ENCODE measurements around a stretch of chr18.

- PRO-cap = no peak
Measured at GRCh38 chr18:6406164-6406685, 8.5 kb downstream of the L3MBTL4 start.

DNA sequence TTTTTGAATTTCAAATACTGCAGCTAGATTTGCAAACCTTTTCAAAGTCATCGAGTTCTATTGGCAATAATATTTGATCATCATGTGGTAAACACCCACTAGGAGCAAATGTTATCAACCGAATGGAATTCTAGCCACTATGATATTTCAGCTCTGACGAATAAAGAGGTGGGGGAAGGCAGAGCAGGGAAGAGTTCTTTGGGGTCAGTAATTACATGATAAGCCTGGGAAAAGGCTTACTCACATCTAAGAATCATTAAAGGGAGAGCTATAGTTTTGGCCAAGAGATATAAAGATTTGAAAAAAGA lies 104.9 kb upstream of the ARHGAP28 start:
- PRO-cap = no peak

- PRO-cap = no peak
Measured at GRCh38 chr18:6994769-6995402, 122.7 kb downstream of the LAMA1 start.

DNA sequence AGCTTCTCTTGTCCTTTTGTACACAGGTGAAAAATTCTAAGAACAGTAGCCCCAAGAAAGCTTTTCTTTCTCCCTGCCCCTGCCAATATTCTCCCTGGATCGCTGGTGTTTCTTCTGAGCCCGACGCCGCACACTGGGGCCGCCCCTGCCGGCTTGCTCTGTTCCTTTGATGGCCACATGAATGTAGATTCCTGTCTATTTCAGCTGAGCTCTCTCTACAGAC lies 106.8 kb upstream of the PTPRM start:
- PRO-cap = no peak

- PRO-cap = no peak
Measured at GRCh38 chr18:7486535-7486929, 80.6 kb upstream of the PTPRM start.

GRCh38 chr18:8176450-8177094 lies 432.7 kb upstream of the RAB12 start:
- PRO-cap = no peak

- PRO-cap = no peak
Measured at GRCh38 chr18:8301460-8301975, 307.7 kb upstream of the RAB12 start.

DNA sequence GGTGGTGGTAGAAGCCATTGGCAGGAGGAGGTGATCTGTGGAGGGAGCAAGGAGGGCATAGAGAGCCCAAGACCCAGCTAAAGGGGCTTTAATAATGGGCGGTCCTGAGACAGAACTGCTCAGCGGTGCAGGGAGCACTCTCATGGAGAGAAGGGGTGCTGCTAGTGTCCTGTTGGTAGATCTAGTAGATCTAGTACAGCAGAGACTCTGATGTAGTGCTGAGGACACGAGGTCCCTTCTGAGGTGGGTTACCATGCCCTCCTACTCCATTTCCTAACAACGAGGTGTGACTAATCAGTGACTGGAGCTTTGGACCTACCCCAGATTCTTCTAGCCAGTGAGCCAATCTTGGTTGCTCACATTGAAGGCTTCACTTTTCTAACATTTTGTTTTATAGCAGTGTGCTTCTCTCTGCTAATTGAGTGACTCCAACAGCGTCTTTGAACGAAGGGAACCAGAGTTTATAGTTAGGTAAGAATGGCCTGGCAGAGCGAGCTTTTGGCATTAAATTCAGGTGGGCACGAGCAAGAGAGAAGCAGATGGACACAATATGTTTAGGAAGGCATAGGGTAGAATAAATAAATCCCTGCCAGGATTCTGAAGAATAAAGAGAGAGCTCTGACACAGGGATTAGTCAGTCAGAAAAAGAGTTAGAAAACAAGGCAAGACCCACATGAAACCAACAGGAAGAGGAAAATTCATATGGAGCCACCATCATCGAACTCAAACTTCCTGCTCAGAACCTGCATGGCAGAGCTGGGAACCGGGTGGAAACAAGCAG lies 306.0 kb upstream of the RAB12 start:
- PRO-cap = no peak

- PRO-cap = no peak
Measured at GRCh38 chr18:8378146-8378449, 231.1 kb upstream of the RAB12 start.

GRCh38 chr18:8612015-8612697 lies 2.9 kb downstream of the RAB12 start:
- PRO-cap = no peak

DNA sequence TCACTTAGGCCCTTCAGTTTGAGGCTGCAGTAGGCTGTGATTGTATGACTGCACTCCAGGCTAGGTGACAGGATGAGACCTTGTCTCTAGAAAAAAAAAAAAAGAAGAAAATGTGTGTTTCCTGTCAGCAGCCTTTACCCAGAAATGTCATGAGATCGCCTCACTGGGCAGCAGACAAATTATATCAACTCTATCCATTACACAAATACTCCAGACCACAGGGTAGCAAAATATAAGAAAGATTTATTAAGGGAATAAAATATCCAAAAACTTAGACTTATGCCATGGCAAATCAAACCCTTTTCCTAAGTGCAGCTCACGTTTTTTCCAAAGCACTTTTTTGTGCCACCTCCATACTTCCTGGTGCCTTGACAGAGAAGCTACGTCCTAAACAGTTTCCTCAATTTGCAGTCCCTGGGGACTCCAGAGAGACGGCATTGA lies 190.7 kb upstream of the NDUFV2 start:
- PRO-cap = no peak

GRCh38 chr18:8990414-8990906 lies 112.0 kb upstream of the NDUFV2 start:
- PRO-cap = no peak

DNA sequence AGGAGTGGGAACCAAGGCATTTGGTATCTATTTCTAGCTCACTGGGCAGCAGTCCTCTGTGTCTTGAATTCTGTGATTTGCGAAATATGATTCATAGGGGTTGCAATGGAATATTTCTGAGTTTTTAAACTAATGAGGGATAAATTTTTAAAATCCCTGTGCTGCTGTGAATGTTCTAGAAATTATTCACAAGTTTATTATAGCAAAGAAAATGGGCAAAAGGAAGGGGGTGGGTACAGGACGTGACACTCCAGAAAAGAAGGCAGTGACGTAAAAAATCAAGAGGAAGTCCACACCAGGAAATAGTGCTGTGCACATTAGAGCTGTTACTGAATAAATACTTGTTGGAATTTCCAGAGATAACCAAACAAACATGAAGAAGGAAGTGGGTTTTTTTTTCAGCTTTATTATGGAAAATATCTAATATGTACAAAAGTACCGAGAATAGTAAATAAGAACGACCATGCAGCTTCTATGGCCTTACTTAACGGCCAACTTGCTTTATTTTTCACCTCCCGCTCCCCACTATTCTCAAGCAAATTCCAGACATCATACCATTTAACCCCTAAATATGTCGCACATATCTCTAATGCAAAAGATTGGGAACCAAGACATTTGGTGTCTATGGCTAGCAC lies 757 bp upstream of the NDUFV2 start:
- PRO-cap = bidirectional peak, plus-strand start at position 287 of the sequence, minus-strand start at position 259 of the sequence

- PRO-cap = no peak
Measured at GRCh38 chr18:9104364-9105098, 2.0 kb downstream of the NDUFV2 start.

DNA sequence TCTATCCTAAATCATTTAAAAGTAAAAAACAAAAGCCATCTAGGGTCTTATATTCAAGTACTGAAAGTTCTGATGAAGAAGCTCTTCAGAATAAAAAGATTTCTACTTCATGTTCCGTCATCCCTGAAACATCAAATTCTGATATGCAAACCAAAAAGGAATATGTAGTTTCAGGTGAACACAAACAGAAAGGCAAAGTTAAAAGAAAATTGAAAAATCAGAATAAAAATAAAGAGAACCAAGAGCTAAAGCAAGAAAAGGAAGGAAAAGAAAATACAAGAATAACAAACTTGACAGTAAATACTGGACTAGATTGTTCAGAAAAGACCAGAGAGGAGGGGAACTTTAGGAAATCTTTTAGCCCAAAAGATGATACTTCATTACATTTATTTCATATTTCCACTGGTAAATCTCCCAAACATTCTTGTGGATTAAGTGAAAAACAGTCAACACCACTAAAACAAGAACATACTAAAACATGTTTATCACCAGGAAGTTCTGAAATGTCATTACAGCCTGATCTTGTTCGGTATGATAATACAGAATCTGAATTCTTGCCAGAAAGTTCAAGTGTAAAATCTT lies 80.0 kb upstream of the TWSG1 start:
- PRO-cap = no peak

- PRO-cap = no peak
Measured at GRCh38 chr18:9416892-9417839, 58.1 kb upstream of the RALBP1 start.

DNA sequence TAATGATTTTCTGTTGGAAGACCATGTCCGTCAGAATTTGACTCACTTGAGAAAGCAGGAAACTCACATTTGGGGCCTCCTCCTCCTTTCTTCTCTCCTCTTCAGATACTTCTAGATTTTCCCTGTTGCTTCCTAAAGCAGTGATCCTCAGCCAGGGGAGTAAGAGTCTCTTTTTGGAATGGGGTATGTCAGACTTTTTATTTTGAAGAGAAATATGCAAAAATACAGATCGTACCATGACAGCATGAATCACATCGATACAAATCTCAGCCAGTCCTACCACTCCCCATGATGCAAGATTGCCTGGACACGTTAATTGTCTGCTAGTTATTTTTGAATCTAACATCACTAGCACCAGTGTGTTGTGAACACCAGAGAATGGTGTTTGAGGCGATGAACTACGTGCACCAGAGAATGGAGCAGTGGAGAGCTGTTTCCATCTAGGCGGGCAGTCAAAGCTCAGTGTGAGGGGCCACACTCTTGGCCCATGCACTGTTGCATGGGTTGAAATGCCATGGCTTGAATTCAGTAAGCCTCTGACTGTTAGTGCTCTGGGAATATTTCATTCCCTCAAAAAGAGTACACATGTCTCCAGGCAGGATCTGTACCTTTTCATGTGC lies 46.4 kb upstream of the RALBP1 start:
- PRO-cap = no peak

- PRO-cap = no peak
Measured at GRCh38 chr18:9476069-9476742, 893 bp downstream of the RALBP1 start.

DNA sequence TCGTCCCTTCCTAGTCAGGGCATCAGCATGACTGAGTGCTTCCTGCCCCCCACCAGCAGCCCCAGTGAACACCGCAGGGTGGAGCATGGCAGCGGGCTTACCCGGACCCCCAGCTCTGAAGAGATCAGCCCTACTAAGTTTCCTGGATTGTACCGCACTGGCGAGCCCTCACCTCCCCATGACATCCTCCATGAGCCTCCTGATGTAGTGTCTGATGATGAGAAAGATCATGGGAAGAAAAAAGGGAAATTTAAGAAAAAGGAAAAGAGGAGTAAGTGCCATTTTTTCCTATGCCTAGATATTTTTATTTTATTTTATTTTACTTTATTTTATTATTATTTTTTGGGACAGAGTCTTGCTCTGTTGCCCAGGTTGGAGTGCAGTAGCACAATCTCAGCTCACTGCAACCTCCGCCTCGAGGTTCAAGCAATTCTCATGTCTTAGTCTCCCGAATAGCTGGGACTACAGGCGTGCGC lies 37.7 kb downstream of the RALBP1 start:
- PRO-cap = no peak

GRCh38 chr18:9525611-9526058 lies 50.3 kb downstream of the RALBP1 start:
- PRO-cap = no peak

Data from colonic mucosa (tissue), 1 donor.